Bronchus fibroblast of lung (primary cell): ENCODE data around the genes H2BC18, OTUD7B, PLEKHO1 and PRPF3.

DNA sequence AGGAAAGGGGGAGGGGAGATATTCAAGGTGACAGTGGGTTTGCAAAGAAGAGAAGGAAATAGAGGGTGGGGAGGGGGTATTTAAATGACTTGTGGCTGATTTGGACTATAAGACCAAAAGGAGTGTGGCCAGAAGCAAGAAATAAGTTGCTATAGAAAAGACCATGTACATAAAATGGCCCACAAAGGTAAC is 137.5 kb upstream of the NBPF9 start:
- RAMPAGE, long total RNA, result no peak

DNA sequence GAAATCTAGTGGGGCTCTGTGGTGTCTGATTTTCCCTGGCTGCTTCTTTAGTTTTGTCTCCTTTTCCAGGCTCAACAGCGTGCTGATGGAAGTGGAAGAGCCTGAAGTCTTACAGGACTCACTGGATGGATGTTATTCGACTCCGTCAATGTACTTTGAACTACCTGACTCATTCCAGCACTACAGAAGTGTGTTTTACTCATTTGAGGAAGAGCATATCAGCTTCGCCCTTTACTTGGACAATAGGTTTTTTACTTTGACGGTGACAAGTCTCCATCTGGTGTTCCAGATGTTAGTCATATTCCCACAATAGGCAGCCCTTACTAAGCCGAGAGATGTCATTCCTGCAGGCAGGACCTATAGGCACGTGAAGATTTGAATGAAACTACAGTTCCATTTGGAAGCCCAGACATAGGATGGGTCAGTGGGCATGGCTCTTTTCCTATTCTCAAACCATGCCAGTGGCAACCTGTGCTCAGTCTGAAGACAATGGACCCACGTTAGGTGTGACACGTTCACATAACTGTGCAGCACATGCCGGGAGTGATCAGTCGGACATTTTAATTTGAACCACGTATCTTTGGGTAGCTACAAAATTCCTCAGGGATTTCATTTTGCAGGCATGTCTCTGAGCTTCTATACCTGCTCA is 29.1 kb upstream of the PPIAL4C start:
- RAMPAGE, long total RNA, result no peak

- RAMPAGE, long total RNA, result no peak
These were observed 63.1 kb downstream of the PPIAL4C start for GRCh38 chr1:149646354-149647556.

GRCh38 chr1:149692964-149693385 is 89.5 kb upstream of the FCGR1A start:
- RAMPAGE, long total RNA, result no peak

DNA sequence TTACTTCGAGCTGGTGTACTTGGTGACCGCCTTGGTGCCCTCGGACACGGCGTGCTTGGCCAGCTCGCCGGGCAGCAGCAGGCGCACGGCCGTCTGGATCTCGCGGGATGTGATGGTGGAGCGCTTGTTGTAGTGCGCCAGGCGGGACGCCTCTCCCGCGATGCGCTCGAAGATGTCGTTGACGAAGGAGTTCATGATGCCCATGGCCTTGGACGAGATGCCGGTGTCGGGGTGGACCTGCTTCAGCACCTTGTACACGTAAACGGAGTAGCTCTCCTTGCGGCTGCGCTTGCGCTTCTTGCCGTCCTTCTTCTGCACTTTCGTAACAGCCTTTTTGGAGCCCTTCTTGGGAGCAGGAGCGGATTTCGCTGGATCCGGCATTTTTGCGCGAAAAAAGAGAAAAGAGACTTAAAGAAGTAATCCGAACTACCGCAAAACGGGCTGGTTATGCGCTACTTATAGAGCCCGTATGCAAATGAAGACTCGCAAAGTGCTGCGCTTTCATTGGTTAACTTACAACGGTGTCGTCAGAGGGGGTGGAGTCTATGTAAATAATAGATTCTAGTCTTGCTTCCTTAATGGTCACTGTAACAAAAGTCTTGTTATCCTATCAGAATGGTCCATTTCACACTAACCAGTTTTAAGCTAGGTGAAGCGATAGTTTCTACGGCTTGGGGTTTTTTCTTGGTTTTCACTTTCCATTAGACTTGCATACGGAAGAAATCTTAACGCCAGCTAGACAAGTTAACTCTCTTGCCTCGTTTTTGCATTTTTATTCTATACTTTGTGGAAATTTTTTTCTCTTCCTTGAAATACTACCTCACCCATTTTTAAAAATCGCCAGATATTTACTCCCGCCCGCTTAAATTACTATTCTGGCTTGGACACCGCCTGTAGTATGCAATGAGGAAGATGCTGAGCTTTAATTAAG is at the start of gene H2BC18:
Gene H2BC18 (minus strand): TSS at position 428 of the 931 bp plus-strand sequence.
- RAMPAGE, long total RNA, result no peak

DNA sequence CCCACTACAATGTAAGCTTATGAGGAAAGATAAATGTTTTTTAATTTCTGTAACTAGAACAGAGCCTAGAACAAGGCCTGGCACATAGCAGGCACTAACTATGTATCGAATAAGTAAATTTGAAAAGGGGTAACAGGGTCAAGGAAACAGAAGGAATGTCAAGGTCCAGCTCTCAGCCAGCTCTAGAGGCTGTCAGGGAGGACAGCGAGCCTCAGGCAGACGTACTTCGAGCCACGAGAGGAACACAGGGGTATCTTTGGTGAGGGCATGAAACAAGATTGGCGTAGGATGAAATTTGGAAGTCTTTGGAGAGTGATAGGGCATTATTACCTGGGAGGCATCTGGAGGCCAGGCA is 878 bp downstream of the MTMR11 start:
- RAMPAGE, long total RNA, result no peak

GRCh38 chr1:149986385-149986966 is 24.1 kb downstream of the OTUD7B start:
- RAMPAGE, long total RNA, result no peak

DNA sequence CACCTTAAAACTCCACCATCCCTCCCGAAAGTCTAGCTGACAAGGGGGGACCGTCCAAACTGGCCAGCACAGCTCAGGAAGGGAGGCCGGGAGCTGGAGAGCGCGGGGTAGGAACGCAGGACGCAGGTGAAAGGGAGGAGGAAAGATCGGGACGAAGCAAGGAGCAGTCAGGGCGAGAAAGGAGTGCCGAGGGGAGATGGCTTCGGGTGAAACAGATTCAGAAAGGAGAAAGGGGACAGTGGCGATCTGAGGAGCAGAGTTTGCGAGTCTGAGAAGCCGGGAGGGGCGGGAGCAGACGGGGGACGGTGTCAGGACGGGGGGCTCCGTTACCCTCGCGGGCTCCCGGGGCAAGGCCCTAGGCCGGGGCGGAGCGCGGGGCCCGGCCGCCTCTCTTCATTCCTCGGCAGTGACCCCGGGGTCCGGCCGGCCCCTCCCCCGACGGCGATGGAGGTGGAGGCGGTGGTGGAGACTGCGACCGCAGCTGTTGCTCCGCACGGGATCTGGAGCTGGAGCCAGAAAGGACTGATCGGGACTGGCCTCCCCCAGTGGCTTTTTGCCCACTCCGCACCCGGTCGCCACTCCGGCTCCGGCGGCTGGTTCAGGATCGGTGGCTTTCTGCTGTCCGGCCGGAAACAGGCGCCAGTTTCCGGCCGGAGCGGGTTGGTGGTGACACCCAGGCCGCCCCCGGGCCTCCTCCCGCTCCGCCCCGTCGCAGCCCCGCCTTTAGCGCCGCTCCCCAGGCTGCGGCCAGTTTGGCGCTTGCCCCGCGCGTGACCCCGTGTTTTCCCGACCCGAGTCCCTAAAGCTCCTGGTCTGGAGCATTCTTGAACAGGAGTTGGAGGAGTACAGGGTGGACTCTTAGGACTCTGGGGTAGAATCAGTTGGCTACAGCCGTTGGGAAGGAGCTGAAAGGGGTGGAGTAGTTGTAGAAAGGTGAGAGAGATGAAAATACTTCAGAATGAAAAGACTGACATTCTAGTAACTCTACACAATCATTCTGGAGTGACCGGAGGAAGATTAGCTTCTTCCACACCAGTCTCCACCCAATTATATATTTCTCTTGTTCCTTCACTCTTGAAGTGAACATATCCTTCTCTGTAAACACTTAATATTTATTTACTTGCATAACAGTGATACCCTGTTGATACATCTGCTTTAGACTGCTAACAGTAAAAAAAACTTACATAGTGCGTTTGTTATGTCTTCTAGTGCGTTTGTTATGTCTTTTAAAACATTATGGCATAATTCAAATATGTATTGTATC is at the start of gene OTUD7B:
Gene OTUD7B (minus strand): TSS at position 609 of the 1,264 bp plus-strand sequence.
- RAMPAGE, long total RNA, result no peak

GRCh38 chr1:150149324-150150378 is at the start of gene PLEKHO1:
PLEKHO1 (plus strand) TSS chr1:150149916.
- RAMPAGE, long total RNA, result no peak

- RAMPAGE, long total RNA, result no peak
These were observed 13.5 kb downstream of the PLEKHO1 start for GRCh38 chr1:150162811-150164000.

DNA sequence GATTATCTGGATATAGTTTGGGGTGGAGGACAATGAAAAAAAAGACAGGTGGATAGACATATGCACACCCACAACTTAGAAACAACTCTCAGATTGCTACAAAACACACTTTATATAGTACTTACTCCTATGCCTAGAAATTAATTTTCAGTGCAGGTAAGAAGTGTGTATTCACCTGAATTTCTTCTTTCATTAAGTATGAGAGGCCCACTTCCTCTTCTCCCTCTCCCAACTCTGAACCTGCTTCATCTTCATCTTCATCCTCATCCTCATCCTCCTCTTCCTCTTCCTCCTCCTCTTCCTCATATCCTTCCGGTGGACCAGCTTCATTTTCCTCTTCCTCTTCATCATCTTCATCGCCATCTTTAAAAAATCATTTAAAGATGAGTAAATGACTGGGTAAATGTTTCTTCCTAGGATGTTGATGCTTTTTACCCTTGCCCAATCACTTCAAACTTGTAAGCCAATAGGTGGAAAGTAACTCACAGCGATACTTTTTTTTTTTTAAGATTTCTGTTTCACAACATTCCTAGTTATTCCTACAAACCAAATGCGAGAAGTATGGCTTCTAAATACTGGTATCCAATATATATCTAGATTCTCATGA is 9.4 kb downstream of the ANP32E start:
- RAMPAGE, long total RNA, result no peak

DNA sequence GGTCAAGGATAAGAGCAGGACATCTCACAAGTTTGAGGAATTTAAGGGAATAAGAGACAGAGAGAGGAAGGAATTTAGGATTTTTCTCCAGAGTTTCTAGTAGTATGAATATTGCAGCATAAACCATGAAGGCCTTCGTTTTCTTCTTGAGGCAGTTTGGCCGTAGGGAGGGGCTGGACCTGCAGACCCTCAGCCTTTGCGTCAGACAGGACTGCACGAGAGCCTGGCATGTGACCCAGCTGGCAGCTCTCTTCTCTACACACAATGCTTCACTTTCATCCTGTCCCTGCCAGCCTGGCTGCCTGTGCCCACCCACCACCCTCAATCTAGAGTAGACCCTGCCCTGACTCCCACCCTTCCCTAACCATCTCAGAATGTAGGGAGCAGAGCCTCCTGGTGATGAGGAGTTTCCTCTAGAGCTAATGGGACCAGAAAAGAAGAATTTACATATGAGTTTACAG is 1.6 kb downstream of the CA14 start:
- RAMPAGE, long total RNA, result no peak

DNA sequence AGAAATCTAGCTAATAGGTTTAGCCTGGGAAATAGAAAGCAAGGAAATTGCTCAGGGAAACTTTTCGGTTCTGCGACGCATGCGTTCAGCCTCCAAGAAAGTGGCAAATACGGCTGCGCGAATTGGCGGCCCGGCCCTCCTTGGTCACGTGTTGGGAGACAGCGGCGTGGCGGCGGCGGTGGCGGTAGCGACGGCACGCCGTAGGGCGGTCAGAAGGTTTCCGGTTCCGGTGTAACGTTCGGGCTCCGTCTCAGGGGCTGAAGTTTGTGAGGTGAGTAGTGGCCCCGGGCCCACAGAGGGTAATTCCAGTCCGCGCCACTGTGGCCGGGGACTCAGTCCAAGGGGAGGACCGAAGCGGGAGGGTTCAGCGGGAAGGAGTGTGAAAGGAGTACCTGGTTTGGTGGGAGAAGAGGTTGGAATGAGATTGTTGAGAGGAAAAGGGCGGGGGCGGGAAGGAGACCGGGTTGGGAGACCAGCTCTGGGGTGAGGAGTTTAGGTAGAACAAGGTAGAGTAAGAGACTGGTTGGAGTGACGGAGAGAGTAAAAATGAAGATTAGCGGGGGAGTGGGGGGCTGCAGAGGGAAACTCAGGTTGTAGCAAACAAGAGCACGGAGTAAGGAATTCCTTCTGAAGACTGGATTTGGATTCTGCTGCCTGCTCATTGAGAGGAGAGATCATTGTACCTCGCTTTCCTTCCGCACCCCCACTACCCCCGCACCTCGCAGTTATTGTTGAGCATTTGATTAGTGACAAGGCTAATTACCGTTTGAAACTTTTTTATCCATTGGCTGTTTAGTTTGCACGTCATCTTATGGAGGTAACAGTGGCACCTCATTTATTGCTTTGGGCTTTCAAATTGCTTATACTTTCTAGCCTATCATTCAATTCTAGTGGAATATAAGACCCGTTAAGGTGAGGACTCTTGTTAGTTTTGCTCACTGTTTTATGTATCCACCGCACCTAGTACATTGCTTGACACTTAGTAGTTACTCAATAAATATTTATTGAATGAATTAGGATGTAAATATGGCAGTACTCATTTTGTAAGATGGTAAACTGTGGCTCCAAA is at the start of gene PRPF3:
Gene PRPF3 (plus strand): TSS at position 212 of the 1,069 bp plus-strand sequence.
- RAMPAGE, long total RNA, result no peak

DNA sequence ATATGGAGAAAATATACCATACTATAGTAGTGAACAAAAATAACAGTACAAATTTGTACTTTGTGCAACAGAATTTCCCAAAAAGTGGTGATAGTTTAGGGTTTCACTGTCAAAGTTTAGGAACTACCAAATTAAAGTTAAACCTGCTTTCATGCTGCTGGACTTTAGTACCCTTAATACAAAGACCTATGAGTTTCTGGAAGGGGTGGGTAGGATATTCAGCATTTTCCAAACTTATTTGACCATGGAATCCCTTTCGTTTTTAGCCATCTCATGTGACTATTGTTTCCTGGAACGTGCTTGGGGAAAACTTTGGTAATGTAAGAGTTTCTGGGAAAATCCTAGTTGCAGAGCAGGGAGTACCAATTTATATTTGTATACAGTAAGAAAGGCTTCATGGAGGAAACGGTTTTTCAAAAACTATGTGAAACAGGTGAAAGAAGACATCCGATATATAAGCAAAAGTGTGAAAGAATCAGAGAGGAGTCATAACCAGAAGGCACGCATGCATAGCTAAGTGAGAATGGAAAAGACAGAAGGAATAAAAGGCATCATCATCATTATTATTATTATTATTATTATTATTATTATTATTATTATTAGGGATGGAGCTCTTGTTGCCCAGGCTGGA is 20.1 kb downstream of the RPRD2 start:
- RAMPAGE, long total RNA, result no peak

DNA sequence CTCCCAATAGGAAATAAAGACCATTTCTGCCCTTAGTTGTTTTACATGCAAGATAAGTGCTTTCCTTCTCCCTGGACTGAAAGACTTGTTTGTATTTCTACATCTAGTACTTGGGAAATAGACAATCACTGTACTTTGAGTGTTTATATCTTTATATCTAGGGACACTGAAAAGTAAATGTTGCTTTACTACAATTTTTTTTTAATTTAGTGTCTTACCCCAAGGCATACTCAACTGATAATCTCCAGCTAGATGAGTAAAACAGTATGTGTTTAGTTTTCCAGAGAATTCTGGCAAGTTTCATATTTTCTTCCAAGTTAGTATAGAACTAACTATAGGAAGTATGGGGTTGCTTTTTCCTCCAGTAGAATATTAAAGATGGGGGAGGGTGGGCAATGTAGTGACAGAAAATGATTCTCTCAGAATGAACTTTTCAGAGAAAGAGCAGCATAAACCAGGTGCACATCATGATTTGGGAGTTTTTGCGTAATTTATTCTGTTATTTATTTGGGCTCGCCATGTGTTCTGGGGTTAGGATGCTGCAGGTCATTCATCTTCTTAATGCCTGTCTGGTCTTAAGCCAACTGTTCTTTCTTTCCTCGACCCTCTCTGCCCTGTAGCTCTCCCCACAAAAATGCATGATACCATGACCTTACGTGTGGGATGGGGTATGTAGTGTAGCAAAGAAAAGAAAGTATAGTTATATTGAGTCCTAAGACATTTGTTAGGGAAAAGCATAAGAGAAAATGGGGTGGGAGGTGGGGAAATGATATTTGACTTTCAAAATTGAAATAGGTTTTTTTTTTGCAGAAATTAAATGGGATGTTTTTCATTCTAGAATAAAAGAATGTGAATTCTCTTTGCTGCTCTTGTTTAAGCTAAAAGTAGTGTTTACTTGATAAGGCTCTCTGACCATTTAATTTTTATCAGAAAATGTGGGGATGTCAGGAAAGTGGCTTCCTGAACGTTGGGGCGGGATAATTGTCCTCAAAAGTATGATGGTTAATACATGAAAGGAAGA is 12.4 kb upstream of the TARS2 start:
- RAMPAGE, long total RNA, result no peak

GRCh38 chr1:150575560-150576266 is 3.7 kb downstream of the MCL1 start:
- RAMPAGE, long total RNA, result no peak

DNA sequence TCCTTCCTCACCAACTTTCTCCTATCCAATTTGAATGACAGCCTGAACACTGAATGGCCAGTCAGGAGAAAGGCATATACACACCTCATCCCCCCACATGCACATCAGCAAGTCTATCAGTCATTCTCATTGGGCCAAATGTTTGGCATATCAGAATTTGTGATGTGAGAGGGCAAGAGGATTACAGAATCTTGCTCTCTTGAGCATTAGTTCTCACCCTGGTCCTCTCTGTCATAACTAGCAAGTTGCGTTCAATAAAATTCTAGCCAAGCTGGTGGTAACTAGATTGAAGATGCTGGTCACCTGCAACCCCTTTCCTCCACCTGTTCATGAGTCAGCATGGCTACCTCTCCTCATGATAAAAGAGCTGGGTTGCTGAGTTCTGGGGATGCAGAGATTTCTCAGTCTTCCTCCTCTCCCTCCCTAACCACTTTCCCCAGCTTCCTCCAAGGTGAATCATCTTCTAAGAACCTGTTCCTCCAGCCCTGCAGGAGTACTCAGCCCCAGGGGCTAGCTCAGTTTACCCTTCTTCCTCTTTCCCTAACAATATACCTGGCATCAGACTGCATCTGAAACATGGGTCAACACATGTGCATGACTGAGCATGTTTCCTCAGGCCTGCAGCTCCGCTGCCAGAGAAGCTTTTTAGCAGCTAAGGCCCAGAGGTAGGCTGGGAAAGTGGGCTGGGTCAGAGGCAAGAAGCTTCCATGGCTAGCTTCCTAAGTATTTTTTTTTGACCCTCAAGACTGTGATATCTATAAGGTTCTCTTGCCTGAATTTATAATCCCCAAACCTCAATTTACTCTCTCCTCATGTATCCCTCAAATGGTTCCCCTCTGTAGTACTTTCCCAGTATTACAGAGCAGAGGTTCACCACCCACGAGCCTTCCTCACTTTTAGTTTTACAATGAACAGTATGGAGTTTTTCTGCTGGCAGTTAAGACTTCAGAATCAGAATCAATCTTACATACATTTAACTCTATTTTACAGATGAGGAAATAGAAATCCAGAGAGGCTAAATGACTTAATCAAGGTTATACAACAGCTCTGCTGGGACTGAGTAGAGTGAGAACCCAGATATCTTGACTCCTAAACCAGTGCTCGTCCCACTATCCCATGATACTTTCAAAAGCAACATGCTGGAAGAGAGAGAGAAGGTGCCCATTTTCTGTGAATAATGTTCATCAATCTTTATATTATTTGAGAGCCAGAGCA is 5.2 kb downstream of the ENSA start:
- RAMPAGE, long total RNA, result no peak

DNA sequence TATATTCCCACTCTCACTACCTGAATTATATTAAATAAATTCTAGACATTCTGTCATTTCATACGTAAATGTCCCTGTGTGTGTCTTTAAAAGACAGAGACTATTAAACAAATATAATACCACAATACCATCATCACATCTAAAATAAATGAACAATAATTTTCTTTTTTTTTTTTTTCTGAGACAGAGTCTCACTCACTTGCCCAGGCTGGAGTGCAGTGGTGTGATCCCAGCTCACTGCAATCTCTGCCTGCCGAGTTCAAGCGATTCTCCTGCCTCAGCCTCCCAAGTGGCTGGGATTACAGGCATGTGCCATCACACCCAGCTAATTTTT is 2.7 kb upstream of the CTSS start:
- RAMPAGE, long total RNA, result no peak

- RAMPAGE, long total RNA, result no peak
These were observed 1.6 kb upstream of the CTSK start for GRCh38 chr1:150809660-150810067.

GRCh38 chr1:150841706-150842054 is 33.6 kb upstream of the CTSK start:
- RAMPAGE, long total RNA, result no peak